ENCODE data around the gene ALAD.

GRCh38 chr9:112751261-112752099, 920 bp downstream of the SNX30 start:
- PRO-cap, result no peak
- RRBS, 2 experiments, result under 1 to 3% methylated on average over 9 to 12 of the region's 36 CpGs

DNA sequence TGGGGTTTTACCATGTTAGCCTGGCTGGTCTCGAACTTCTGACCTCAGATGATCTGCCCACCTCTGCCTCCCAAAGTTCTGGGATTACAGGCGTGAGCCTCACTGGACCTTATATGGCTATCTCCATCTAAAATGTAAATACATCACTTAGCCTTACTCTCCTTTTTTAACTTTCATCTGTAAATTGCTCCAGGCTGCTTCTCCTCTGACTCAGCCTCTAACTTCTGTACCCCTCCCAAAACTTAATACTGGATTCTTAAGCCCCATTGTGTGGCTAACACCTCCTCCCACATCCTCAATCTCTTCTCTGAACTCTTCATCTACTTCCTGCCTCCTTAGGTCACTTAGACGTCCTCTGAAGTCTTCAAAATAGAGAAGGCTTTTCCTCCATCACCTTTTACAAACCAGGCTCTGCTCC, 4.0 kb downstream of the SNX30 start:
- PRO-cap, result no peak
- RRBS, 2 experiments, result no CpG with 5 or more reads among the region's 3 CpGs

- PRO-cap, result no peak
- RRBS, 2 experiments, result no CpG with 5 or more reads among the region's 9 CpGs
Measured at GRCh38 chr9:112771795-112772726, 21.5 kb downstream of the SNX30 start.

GRCh38 chr9:113176455-113176700, 25.6 kb downstream of the SLC31A2 start:
- PRO-cap, result no peak
- RRBS, 2 experiments, result no CpG with 5 or more reads among the region's 3 CpGs

GRCh38 chr9:113380825-113381385, 4.1 kb upstream of the HDHD3 start:
- PRO-cap, result no peak
- RRBS, 2 experiments, result no CpG with 5 or more reads among the region's 2 CpGs

GRCh38 chr9:113381925-113382502, 5.2 kb upstream of the HDHD3 start:
- PRO-cap, result no peak
- RRBS, 2 experiments, result no CpG with 5 or more reads among the region's 7 CpGs

- PRO-cap, result no peak
- RRBS, 2 experiments, result no CpG with 5 or more reads among the region's 2 CpGs
Measured at GRCh38 chr9:113395252-113395630, 5.8 kb downstream of the ALAD start.

DNA sequence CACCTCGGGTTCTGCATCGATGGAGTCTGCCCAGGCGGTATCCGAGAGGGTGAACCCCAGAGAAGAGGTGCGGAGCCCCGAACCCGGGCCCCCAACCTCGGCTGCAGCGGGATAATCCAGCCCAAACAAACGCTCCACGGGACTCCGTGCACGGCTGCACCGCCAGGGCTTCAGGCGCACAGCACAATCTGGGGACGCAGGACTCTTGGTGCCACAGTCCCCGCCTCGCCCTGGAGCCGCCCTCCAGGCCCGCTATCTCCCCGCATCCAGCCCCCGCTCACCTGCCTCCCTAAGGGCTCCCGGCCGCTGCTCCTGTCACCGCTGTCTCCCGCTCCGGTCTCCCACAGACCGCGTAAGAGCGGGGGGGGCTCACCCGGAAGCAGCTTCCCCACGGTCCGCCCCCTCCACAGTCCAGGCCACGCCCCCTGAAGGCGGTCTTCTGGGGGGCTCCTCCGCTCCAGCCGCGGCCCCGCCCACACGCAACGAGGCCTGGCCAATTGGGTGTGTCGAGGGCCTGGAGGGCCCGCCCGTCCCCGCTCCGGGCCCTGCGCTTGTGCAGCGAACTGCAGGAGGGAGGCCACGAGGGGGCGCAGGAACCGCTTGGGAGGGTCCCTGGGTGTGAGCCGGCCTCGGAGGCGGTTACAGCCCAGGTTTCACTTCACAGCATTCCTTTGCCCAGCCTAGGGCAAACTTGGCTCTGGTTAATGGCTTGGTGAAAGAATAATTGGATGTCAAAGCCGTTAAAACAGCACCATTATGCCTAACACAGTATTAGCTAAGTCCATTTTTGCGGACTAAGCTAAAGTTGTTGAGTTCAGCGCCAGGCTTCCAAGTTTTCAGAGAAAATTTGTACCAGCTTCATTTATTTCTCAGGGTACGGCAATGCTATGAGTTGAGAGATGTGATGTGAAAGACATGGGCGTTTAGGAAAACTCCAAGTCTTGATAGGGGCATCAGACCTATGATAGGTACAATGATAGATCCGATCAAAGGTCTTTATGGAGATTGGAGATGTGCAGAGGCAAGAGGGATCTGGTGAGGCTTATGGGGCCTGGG, at the start of gene ALAD:
ALAD (minus strand) TSS at position 354 of the 1,056 bp plus-strand sequence.
- PRO-cap, result bidirectional peak, plus-strand start at position 661 of the sequence, minus-strand start at position 352 of the sequence
- RRBS, 2 experiments, result 2 to 4% methylated on average over 5 of the region's 60 CpGs

- PRO-cap, result no peak
- RRBS, 2 experiments, result no CpG with 5 or more reads among the region's 26 CpGs
Measured at GRCh38 chr9:113501022-113502183, 37.9 kb downstream of the RGS3 start.

DNA sequence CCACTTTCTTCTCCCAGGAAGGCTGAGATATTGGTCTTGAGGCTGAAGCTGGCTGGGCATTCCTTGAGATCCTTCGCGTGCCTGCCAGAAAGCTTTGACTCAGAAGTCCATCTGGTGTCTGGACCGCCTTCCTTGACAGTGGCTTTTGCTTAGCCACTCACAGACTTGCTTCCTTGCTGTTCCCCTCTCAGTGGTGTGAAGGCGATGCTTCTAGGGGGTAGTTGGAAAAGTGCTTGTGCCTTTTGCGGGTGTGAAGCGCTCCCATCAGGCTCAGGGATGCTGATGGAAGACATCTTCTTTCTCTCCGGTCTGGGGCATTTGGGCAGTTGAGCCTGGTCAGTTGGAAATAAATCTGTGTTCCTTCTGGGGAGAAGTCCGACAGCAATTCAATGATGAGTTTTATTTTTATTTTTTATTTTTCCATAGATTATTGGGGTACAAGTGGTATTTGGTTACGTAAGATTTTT, 46.0 kb downstream of the RGS3 start:
- PRO-cap, result no peak
- RRBS, 2 experiments, result no CpG with 5 or more reads among the region's 9 CpGs

DNA sequence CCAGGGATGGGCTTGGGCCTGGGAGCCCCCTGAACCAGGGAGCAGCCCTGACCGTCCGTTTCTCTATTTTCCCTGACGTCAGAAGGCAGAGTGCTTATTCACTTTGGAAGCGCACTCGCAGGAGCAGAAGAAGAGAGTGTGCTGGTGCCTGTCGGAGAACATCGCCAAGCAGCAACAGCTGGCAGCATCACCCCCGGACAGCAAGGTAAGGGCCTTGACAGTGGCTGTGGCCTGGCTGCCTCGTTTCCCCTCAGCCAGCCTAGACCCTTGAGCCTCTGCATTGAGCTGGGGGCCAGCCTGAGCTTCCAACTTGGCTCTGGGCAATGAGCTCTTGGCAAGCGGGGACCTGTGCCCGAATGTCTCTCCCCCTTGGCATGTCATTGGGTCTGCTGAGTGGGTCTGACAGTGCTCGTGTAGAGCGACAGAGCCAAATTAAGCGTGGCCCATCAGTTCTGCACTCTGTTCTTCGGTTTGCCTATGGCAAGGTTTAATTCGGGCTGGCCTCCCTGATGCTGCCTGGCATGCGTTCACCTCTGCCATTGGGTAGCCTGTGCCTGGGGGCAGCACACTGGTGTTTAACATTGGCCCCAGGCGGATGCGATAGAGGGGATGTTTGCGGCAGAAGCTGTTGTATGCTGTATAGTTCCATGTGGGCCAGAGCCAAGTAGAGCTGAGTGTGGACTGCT, 73.3 kb downstream of the RGS3 start:
- PRO-cap, result no peak
- RRBS, 2 experiments, result no CpG with 5 or more reads among the region's 20 CpGs

- PRO-cap, result no peak
- RRBS, 2 experiments, result no CpG with 5 or more reads among the region's 4 CpGs
Measured at GRCh38 chr9:113566668-113567065, 103.1 kb downstream of the RGS3 start.

DNA sequence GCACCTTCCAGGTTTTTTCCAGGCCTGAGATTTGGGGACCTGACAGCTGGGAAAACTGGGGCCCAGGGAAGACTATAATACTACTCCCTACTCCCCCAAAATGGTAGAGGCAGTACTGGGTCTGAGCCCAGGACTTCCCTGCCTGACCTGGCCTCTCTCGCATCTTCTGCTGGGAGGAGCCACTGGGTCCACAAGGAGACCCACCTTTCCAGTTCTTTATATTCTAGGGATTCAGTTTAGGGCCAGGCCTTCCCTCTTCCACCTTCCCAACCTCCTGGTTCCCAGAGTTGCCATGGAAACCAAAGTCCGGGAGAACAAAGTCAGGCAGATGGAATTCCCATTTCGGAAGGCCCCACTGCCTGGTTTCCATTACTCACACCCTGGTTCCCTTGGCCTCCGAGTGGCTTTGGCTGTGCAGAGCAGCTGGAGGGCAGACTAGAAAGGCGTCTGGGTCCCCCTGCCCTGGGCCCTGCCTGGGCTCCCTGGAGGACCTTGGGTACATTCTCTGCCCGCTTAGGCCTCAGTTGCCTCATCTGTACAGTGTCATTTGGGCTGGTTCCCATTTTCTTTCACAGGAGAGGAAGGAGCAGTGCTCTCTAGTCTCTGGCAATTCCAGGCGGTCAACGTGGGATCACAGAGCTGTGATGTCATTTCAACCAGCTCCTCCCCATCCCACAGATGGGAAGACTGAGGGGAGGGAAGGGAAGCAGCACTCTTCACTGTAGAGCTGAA, 136.1 kb downstream of the RGS3 start:
- PRO-cap, result no peak
- RRBS, 2 experiments, result no CpG with 5 or more reads among the region's 8 CpGs

DNA sequence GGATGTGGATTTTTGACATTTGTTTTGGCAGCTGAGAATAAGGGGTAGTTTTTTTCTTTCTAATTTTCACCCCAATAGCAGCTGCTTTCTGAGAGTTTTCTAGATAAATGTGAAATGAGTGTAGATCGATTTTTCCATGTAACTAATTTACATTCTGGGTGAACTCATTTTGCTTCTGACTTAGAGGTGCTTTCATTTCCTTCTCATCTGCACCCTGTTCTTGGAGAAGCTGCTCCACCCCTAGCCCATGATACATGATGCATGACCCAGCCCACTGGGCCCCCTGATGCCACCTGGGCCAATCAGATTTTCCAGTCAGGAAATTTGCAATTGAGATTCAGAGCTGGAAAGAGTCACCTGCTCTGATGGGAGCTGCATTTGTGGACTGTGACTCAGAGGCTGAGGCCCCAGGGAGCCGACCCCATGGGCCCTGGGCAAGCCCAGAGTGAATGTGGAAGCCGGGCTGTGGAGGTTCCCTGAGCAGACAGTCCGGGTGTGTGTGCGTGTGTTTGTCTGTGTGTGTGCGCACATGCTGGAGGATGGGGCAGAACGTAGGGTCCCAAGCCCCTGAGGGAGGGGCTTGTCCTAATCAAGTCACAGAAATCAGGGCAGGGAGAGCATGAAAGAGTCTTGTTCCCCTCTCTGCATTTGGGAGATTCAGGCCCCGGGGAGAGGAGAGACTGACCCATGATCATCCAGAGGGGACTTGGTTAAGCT, 159.4 kb downstream of the RGS3 start:
- PRO-cap, result bidirectional peak, plus-strand start at position 443 of the sequence, minus-strand start at position 205 of the sequence
- RRBS, 2 experiments, result no CpG with 5 or more reads among the region's 8 CpGs

- PRO-cap, result bidirectional peak, plus-strand start at chr9:113675768, minus-strand start at chr9:113675524
- RRBS, 2 experiments, result no CpG with 5 or more reads among the region's 12 CpGs
Measured at GRCh38 chr9:113675382-113676034, 200.6 kb upstream of the ZNF618 start.

DNA sequence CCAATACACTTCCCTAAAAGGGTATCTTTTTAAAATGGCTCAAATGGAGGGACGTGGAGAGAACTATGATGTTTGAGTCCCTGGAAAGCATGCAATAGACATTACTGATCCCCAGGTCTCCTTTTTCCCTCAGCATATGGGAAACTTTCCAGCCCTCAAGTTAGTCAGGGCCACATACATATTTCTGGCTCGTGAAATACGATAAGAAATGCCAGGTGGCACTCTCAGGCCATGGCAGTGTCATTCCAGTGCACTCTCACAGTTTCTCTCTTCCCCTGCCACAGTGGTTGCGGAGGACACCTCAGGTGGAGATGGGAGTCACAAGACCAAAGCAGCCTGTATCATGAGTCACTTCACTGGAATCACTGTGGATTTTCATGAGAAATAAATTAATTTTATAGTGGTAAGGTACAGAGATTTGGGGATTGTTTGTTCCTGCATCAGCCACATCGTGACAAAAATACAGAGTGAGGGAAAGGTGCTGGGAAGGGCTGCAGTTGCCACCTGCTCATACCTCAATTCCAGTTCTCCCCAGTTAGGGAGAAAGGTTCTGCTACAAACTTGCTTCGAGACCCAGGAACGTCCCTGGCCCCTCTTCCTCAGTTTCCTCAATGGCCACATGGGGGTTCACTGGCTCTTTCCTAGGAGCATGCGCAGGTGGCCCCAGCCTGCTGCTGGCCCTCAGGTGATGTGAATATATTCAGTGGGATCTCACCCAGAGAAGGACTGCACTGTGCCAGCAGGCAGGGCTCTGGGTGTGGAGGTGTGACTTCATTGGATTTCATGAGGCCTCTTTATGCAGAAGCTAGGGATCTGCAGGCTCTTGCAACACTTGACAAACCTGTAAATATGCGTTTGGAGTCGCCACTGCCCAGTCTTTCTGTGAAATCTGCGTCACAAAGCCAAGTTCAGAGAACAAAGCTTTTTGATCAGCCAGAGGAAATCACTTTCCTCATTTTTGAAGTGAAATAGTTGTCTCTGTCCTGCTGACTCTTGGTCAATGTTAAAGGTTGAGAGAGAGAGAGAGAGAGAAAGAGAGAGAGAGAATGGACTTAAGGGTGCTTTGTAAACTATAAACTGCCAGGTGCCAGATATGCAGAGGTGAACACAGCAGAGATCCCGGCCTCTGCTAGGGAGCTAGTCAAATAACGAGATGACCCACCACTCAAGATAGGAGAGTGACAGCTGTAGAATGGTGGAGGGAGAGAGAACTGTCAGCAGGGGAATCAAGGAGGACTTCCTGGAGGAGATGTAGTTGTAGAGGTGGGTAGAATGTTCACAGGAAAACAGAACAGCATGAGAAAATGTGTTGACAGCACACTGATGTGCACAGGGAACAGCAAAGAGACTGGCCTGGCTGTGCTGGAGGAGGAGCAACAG, 167.4 kb upstream of the ZNF618 start:
- PRO-cap, result no peak
- RRBS, 2 experiments, result no CpG with 5 or more reads among the region's 13 CpGs

- PRO-cap, result no peak
- RRBS, 2 experiments, result no CpG with 5 or more reads among the region's 3 CpGs
Measured at GRCh38 chr9:114092540-114092858, 6.6 kb downstream of the KIF12 start.

GRCh38 chr9:114097993-114099184, 703 bp downstream of the KIF12 start:
- PRO-cap, result no peak
- RRBS, 2 experiments, result 2 to 5% methylated on average over 22 to 29 of the region's 97 CpGs

DNA sequence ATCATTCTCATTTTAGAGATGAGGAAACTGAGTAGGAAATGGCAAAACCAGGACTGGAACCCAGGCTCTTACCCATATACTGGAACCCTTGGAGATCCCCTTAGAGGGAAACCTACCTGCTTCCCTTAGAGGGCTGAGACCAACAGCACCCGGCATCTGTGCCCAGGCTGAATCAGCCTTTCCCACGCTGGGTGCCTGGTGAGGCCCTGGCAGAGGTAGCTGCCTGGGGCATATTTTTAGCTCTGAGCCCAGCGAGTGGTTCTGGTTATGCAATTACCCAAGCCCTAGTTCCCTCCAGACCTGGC, 23.6 kb downstream of the COL27A1 start:
- PRO-cap, result no peak
- RRBS, 2 experiments, result no CpG with 5 or more reads among the region's 3 CpGs

DNA sequence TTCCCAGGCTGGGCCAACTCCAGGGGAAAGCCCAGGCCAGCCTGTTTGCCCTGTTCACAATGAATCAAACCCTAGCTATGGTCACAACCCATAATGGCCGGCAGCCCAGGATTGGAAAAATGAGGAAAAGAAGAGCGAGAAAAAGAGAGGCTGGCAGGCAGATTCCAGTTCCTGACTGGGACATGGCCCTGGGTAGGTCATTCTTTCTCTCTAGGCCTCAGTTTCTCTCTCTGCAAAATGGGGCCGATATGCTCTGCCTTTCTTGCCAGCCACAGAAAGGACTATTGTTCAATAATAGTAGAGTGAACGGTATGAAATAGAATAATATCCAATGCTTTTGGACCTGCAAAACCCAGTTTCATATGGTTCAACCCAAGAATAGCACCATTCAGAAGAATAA, 7.6 kb upstream of the ORM1 start:
- PRO-cap, result no peak
- RRBS, 2 experiments, result no CpG with 5 or more reads among the region's 4 CpGs